Glomerular endothelial cell (primary cell): ENCODE results near the genes ZNF850 and ZFP30.

GRCh38 chr19:36125198-36125974 lies 10.1 kb downstream of the TBCB start:
- RAMPAGE, long total RNA: no peak

DNA sequence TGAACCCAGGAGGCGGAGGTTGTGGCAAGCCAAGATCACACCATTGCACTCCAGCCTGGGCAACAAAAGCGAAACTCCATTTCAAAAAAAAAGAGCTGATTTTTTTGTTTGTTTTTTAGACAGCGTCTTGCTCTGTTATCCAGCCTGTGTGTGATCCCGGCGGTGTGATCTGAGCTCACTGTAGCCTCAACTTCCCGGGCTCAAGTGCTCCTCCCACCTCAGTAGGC lies 10.6 kb upstream of the CAPNS1 start:
- RAMPAGE, long total RNA: no peak

DNA sequence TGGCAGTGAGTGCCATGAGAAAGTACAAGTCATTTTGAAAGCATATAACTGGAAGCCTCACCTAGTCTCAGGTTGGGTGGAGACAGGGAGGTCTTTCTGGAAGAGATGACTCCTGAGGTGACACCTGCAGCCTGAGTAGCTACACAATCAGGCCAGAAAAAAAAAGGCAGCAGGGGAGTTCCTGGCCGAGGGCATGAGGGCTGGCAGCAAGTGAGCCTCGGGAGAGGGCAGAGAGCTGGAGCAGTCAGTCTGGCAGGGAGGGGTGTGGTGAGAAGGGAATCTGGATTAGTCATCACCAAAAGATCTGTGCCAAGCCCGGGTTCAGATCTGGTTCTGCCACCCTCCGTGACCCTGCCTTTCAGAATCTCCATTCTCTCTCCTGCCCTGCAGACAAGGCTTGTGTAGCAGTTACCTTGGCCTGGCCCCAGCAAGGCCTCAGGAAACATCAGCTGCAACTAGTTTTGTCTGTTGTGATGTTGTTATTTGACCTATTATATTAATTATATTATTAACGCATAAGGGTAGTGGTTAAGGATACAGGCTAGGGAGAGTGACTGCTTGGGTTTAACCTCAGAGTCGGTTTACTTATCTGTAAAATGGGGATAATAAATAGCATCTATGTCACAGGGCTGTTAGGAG lies 2.9 kb upstream of the CAPNS1 start:
- RAMPAGE, long total RNA: no peak

- RAMPAGE, long total RNA: no peak
These were observed 2.2 kb downstream of the COX7A1 start for GRCh38 chr19:36149715-36150868.

DNA sequence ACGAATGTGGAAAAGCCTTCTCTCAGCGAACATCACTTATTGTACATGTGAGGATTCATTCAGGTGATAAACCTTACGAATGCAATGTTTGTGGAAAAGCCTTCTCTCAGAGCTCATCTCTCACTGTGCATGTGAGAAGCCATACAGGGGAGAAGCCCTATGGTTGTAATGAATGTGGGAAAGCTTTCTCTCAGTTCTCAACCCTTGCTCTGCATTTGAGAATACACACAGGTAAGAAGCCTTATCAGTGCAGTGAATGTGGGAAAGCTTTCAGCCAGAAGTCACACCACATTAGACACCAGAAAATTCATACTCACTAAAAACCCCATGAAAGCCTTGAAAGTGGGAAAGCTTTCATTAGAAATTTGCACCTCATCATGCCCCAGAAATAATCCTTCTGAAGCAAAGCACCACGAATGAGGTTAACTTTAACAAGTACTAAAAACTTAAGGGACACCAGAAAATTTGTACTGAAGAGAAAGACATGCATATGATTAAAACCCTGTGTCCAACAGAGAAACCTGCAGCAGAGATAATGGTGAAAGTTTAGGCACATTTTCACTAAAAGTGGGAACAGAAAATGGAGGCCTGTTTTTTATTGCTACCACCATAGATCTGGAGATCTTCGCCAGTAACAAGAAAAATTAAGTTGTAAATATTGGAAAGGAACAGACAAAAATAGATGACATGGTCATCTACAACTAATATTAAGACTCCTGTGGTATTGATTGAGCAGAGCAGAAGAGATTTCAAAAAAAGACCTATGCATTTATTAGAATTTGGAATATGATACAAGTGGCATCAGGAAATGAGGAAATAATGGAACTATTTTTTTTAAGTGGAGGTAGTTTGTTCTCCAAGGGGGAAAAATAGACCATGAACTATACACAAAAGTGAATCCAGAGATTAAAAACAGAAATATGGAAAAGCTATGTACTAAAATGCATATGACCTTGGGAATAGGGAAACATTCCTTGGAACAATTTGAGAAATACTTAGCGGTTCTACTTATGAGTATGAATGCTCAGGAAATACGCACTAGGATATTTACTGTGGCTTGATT lies 22.4 kb downstream of the ZNF146 start:
- RAMPAGE, long total RNA: no peak

DNA sequence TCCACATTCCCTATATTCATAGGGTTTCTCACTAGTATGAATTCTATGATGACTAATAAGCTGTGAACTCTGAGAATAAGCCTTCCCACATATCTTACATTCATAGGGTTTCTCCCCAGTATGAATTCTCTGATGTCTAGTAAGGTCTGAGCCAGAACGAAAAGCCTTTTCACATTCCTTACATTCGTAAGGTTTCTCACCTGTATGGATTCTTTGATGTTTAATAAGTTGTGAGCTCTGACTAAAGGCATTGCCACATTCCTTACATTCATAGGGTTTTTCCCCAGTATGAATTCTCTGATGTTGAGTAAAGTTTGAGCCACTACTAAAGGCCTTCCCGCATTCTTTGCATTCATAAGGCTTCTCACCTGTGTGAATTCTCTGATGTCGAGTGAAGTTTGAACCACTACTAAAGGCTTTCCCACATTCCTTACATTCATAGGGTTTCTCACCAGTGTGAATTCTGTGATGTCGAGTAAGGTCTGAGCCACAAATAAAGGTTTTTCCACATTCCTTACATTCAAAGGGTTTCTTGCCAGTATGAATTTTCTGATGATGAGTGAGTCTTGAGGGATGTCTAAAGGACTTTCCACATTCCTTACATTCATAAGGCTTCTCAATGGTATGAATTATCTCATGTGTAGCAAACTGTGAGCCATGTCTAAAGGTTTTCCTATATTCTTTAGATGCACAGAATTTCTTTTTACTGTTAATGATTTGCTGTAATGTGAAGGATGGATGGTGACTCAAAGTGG lies 30.8 kb upstream of the ZFP82 start:
- RAMPAGE, long total RNA: no peak

DNA sequence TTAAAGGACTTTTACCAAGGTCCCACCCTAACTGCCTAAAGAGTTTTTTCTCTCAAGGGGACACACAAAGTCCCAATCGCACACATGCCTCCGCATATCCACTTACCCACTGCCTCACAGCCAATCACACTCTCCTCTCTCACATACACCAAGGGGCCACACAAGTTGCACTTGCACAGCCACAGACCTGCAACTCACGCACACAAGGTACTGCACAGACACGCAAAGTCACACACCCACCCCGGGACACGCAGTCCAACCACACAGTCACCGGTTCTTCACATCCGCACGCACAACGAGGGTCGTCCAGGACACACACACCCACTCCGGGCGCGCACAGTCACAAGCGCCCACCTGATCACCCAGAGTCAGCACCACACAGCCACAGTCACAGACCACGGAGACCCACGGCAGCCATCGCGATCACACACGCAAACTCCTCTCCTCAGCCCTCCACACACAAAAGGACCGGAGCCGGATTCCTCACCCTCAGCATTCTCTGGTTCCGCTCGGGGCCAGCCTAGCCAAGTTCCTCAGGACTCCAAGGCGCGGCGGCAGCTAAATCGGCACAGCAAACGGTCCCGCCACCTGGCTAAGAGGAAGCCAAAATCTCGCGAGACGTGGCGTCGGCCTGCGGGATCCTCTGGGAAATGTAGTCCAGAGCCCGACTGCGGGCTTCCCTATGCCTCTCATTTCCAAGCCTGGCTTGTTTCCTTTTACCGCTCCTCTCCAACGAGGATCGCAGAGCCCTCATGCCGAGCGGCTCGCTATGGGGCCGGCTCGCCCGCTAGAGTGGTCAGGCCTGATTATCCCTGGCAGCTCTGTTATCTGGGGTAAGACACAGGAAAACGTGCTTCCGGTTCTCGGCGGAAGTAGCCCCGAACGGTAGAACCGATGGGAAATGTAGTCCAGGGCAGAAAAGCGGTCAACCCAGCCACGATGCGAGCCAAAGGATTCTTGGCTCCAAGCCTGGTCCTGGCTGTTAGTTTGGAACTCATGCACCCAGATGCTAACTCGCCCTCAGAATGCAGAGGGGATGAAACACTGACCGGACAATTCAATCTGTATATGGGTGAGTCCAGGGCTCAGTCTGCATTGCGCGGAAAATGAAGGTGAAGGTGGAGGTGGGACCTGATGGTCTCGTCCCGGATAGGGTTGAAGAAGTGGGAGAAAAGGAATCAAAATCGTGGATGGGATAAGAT lies at the start of gene ZNF850:
Gene ZNF850 (minus strand): TSS at position 570 of the 1,202 bp plus-strand sequence.
- RAMPAGE, long total RNA: no peak

DNA sequence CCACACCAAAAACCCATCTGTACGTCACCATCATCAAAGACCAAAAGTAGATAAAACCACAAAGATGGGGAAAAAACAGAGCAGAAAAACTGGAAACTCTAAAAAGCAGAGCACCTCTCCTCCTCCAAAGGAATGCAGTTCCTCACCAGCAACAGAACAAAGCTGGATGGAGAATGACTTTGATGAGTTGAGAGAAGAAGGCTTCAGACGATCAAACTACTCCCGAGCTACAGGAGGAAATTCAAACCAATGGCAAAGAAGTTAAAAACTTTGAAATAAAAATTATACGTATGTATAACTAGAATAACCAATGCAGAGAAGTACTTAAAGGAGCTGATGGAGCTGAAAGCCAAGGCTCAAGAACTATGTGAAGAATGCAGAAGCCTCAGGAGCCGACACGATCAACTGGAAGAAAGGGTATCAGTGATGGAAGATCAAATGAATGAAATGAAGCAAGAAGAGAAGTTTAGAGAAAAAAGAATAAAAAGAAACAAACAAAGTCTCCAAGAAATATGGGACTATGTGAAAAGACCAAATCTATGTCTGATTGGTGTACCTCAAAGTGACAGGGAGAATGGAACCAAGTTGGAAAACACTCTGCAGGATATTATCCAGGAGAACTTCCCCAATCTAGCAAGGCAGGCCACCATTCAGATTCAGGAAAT lies 39.3 kb downstream of the ZNF420 start:
- RAMPAGE, long total RNA: no peak

GRCh38 chr19:37239302-37239736 lies 21.3 kb downstream of the ZNF383 start:
- RAMPAGE, long total RNA: no peak

- RAMPAGE, long total RNA: no peak
These were observed 14.0 kb downstream of the ZFP30 start for GRCh38 chr19:37641124-37641729.

DNA sequence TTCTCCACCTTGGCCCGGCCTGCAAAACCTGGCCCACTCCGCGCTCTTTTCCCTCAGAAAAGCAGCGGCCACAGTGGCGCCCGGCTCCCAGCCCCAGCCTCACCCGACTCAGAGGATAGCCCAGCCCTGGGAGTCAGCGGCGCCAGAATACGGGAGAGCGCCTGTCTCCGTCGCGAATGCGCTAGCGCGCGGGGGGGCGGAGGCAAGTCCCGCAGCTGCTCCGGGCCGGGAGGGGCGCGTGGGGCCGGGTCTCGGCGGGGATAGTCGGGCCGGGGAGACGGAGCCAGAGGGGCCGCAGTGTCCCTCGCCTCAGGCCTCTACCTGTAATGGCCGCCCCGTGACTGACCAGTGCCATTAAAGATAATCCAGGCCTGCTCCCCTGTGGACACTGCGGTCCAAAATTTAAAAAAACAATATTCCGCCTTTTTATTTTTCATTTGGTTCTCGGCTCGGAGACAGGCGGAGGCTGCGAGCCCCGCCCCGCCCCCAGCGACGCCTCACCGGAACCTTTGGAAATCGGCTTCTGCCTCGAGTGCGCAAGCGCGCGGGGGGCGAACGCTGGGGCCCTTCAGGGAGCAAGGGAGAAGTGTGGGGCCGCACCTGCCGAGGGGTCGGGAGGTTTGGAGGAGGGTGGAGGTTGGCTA lies at the start of gene ZFP30:
Gene ZFP30 (minus strand): TSS at position 149 of the 644 bp plus-strand sequence.
- RAMPAGE, long total RNA: no peak

GRCh38 chr19:37735853-37736511 lies 16.4 kb upstream of the ZNF607 start:
- RAMPAGE, long total RNA: no peak

- RAMPAGE, long total RNA: no peak
These were observed 38.0 kb upstream of the ZNF573 start for GRCh38 chr19:37817081-37817996.

DNA sequence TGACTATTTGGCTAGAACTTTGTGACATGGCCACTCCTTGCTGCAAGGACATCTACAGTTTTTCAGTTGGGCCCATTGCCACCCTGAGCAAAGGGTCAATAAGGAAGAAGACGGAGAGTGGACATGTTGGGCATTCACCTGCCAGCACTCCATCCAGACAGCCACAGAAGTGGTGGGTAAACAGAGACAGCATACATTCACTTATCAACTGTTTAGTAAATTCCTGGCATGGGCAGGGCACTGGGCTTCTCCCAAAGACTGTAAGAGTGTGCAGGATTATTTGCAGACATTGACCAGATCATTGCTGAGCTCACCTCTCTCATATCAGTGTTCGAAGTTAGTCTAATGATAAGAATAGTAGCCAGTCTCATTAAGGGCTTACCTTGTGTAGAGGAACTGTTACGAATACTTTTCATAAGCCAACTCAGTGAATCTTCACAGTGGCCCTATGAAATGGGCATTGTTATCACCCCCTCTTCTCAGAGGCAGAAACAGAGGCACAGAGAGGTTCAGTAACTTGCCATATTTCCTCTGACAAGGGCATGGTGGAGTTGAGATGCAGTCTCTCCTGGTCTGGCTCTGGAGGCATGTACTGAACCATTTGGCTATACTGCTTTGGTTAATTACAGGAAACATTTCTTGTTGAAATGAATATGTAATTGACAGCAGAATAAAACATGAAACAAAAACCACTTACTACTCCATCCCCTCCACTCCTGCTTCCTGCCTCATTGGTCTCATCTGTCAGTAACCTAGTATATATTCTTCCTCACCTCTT lies 29.4 kb downstream of the SIPA1L3 start:
- RAMPAGE, long total RNA: no peak

- RAMPAGE, long total RNA: no peak
These were observed 96.4 kb downstream of the SIPA1L3 start for GRCh38 chr19:38002972-38004239.

GRCh38 chr19:38070557-38070882 lies 153.5 kb downstream of the DPF1 start:
- RAMPAGE, long total RNA: no peak

GRCh38 chr19:38111646-38112078 lies 112.4 kb downstream of the DPF1 start:
- RAMPAGE, long total RNA: no peak

DNA sequence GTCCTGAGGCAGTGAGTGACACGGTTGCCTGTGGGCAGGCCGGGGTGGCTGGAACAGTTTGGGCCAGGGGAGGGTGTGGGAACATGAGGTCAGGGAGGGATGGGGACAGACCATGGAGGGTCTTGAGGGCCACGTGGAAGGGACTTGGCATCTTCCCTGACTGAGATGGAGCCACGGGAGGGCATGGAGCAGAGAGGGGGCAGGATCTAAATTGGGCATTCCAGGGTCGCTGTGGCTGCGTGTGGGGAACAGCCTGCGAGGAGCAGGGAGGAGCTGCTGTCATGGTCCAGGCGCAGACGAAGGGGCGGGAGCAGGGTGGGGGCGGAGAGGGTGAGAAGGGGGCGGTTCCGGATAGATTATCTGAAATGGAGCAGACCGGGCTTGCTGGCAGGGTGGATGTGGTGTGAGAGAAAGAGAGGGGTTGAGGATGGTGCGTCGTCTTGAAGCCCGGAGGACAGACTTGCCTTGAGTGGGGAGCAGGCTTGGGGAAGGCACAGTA lies 40.9 kb downstream of the DPF1 start:
- RAMPAGE, long total RNA: no peak

- RAMPAGE, long total RNA: no peak
These were observed 14.7 kb downstream of the DPF1 start for GRCh38 chr19:38209124-38209993.

GRCh38 chr19:38222300-38222937 lies 1.6 kb downstream of the DPF1 start:
- RAMPAGE, long total RNA: no peak